M059J (cell line): ENCODE measurements around a stretch of chr6.

- RAMPAGE, long total RNA: no peak
These were observed 38.9 kb downstream of the SLC22A1 start for GRCh38 chr6:160160491-160160887.

GRCh38 chr6:160163185-160163845 lies 41.7 kb downstream of the SLC22A1 start:
- RAMPAGE, long total RNA: no peak

- RAMPAGE, long total RNA: no peak
These were observed 1.5 kb downstream of the SLC22A3 start for GRCh38 chr6:160349685-160350168.

- RAMPAGE, long total RNA: no peak
These were observed 14.6 kb downstream of the SLC22A3 start for GRCh38 chr6:160362606-160363358.

DNA sequence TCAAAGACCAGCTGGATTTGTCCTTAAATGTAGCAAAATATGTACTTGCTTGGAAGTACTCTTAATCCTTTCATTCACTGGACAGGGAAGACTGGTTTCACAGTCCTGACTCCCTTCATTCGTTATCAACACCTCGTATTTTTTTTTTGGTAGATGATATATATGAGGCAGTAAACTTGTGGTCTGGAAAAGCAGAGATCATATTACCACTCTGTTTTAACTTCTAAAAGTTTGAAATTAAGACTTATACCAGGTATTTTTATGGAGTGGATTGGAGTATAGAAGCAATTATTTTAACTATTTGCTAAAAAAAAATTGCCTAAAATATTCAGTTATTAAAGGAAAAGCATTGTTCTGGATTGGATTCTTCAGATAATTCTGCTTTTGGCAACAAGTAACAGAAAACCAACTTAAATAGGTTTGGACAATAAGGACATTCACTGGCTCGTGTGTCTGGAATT lies 83.3 kb downstream of the SLC22A3 start:
- RAMPAGE, long total RNA: no peak

GRCh38 chr6:160919569-160920273 lies 71.8 kb upstream of the MAP3K4 start:
- RAMPAGE, long total RNA: no peak

GRCh38 chr6:161034141-161034640 lies 42.6 kb downstream of the MAP3K4 start:
- RAMPAGE, long total RNA: no peak

GRCh38 chr6:161076028-161076602 lies 84.5 kb downstream of the MAP3K4 start:
- RAMPAGE, long total RNA: no peak

GRCh38 chr6:161111808-161112211 lies 120.2 kb downstream of the MAP3K4 start:
- RAMPAGE, long total RNA: no peak

- RAMPAGE, long total RNA: no peak
These were observed 87.5 kb downstream of the AGPAT4 start for GRCh38 chr6:161186098-161186971.

GRCh38 chr6:161215257-161215712 lies 58.6 kb downstream of the AGPAT4 start:
- RAMPAGE, long total RNA: no peak

DNA sequence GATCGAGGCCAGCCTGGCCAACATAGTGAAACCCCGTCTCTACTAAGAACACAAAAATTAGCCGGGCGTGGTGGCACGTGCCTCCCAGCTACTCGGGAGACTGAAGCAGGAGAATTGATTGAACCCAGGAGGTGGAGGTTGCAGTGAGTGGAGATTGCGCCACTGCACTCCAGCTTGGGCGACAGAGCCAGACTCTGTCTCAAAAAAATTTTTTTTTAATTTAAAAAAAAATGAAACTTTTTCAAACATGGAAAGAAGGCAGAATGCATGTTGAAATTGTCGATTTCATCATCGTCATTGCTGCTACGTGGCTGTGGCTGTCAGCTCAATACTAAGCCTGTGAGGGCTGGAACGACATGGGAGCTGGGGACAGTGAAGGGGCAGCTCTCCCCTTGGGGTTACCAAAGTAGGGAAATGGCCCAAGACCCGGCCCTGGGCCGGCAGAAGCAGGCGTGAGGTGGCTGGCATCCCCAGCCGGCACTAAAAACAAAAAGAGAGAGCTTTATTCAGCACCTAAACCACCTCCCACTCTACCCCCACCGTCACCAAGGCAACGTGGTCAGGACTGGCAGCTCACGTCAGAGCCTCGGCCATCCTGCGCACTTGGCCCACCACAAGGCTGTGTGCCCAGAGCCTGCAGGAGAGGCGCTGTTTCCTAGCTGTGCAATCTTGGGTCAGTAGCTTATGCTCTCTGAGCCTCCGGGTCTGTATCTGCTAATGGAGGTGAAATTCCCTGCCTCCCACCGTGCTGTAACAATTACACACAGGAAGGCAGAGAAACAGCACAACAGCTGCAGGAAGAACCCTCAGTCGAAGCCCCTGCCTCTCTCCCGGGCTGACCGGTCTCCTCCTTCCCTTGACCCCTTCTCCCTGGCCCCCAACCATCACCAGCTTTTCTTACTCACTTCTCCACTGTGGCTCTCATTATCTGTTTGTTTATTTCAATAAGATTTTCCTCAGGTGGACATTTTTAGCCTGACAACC lies 30.7 kb downstream of the AGPAT4 start:
- RAMPAGE, long total RNA: no peak

DNA sequence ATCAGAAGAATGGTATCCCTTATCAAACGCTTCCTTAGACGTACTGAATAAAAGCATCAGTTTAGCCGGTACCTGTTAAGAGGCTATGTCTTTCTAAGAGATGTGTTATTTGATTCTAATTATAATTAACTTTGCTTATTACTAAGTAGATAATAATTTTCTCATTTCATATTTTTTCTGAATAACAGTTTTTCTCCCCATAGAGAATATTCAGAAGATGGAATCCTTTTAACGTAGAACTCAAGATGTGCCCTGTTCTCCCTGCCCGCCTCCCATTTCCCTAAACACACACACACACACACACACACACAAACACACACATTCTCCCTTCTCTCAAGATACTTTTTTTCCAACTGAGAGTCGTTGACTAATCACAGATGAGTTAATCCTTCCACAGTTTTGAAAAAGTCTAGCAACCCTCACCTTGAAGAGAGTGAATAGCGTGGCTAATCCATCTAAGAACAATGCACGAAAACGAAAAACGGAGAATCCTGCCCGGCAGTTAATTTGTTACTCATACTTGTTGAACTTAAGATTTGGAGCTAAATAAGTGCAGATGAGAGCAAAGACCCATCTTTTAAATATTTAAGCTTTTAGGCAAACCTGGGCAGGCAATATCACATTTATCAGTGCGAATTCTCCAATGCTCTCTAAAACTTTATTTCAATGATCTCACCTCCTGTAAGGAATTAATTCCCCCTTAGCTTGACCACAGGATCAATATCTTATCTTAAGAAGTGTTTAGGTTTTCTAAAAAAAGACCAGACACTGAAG lies 1.3 kb downstream of the AGPAT4 start:
- RAMPAGE, long total RNA: no peak

DNA sequence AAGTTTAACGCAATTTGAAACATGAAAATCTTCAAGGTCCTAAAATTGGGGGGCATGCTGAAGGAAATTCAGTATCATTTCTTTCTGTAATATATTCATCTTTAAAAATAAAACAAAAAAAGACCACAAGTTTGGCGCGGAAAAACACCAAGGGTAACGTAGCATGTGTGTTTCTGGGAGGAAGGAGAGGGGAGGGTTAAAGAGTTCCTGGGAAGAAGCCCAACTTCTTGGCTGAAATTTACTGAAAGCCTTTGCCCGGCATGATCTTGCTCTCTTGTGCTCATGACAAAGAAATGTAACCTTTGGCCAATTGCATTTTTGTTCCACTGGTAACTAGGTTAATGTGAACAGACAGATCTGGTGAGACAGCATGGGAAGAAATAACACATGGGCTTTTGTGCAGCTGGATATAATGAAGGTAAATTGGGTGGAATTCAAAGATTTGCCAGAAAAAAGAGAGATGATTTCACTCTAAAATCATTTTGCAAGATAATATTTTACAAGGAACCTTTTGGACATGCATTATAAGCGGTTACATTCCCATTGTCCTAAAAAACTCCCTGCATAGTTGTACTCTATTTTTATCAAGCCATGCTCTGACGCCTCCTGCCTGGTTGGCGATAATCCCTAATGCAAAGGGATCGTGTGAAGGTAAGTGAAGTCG lies 161.0 kb upstream of the AGPAT4 start:
- RAMPAGE, long total RNA: no peak

DNA sequence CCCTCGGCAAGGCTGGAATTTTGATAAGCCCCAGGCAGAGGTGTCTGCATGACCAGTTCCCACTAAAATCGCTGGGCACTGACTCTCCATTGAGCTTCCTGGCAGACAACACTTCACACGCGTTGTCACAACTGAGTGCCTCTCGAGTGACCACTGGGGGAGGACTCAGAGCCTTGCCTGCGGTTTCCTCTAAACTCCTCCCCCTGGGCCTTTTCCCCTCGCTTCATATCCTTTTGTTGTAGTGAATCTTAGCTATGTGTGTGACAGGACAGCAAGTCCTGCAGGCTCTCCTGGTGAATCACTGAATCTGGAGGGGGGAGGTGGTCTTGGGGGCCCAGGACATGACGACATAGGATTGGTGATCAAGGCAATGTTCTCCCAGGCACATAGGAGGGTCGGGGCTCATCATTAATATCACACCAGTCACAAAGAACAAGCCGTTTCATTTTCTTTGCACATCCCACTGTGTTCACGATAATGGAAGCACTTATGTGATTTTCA lies 670.8 kb downstream of the PRKN start:
- RAMPAGE, long total RNA: no peak

GRCh38 chr6:163289375-163289900 lies 125.1 kb upstream of the QKI start:
- RAMPAGE, long total RNA: no peak

GRCh38 chr6:163314619-163315208 lies 99.8 kb upstream of the QKI start:
- RAMPAGE, long total RNA: no peak

GRCh38 chr6:163315209-163315699 lies 99.3 kb upstream of the QKI start:
- RAMPAGE, long total RNA: no peak

DNA sequence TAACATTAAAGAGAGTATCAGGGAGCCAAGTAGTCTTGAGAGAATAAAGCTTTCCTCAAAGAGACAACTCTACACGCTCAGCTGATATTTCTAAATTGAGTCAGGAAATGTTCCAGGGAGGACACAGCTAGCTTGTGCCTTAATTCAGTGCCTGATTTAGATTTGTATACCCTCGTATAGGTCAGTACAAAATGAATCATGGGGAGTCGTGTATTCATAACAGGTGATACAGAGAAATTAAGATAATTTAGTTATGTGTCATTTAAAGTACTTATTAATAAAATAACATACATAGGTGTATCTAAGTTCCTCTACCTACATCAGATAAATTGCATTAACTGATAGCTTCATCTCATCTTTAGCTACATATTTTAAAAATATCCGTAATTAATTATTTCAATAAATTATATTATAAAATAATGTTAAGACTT lies 74.9 kb upstream of the QKI start:
- RAMPAGE, long total RNA: no peak

DNA sequence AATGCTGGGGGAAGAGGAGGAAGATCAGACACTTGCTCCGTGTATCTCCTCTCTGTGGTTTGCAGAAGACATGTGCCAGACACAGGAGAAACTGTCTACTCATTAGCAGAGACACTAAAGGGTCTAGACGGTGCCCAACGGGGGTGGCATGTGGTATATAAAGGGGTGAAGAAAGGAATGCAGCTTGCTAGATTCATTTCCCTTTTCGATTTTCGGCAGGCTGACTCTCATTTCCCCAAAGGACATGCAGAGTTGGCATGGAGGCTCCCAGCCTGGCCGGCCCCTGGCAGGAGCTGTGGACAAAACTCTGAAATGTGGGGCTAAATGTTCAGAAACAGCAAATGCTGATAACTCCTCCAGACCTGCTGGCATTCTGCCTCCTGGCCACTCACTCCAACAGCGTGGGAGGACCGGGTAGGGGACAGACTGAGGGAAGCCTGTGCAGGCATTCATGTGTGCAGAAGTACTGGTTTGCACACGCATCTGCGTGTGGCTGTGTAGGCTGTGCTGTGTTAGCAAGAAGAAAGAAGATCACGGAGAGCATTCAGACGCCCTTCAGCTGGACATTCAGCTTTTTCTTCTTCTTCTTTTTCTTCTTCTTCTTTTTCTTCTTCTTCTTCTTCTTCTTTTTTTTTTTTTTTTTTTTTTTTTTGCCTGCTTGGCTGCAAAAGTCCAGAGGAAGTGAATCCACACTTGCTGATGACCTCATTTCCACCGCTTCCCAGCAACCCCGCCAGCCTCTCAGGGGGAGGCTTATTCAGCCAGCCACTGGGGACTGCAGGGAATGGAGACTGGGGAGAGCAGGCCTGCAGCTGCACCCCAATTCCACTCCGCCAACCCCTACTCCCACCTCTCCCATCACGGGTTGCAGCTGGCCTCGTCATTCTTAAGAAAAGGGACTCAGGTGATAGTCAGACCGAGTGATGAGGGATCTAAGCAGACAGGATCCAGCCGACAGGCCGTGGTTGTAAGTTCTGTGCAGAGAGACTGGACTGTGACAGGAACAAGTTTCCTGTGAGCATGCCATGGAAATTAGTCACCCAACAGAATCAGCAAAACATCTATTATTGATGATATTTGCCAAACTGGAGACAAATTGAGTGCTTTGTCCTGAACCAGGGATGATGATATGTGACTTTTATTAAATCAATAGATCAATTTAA lies 59.2 kb upstream of the QKI start:
- RAMPAGE, long total RNA: no peak